Left lung (tissue), 1 donor: ENCODE measurements around the genes ZNF81 and ZNF182.

DNA sequence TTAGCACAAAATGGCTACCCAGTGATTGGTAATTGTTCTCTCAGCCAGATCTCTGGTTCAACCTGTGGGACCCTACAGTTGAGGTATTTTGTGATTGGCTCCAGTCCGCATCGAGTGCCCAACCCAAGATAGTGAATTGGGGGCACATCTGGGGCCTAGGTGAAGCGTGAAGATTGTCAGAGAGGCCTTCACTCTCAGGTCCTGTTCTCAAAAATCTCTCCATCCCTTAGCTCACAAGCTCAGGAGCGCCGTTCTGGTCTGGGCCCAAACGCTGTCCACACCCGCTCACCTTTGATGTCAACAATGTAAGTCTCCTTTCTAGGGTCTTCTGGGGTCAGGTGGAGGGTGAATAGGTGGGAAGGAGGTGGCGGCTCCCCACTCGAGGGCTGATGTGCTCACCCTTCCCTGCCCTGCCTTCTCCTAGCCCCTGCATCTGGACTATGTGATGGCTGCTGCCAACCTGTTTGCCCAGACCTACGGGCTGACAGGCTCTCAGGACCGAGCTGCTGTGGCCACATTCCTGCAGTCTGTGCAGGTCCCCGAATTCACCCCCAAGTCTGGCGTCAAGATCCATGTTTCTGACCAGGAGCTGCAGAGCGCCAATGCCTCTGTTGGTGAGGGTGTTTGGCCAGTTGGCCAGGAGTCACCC lies 7.7 kb upstream of the CDK16 start:
- PRO-cap: no peak

GRCh38 chrX:47380165-47380660 lies 9.8 kb downstream of the ZNF157 start:
- PRO-cap: no peak

DNA sequence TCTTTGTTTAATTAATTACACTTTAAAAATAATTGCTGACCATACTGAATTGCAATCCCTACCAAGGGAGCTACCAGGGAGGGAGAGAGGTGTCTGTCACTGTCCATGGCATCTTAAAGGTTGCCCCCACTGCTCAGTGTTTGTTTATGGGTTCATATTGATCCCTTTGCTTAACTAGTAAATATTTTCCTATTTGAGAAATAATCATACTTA lies 6.2 kb upstream of the ARAF start:
- PRO-cap: no peak

GRCh38 chrX:47558441-47558897 lies 2.5 kb upstream of the ARAF start:
- PRO-cap: no peak

DNA sequence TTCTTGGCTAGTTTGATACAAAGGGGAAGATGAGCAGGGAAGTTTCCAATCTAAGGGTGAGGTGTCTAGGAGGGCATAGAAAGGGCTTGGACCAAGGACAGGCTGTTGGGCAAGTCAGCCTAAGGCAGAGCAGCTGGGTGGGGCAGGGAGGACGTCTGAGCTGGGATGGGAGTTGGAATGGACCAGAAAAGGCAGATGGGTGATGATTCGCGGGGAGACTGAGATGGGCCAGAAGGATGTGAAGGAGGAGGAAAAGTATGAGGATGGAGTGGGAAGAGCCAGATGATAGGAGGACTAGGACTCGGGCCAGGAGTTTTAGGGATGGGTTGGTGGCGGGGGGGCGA lies 9.0 kb upstream of the TIMP1 start:
- PRO-cap: no peak

- PRO-cap: no peak
Observed at GRCh38 chrX:47649175-47649738, 1.1 kb downstream of the ELK1 start.

DNA sequence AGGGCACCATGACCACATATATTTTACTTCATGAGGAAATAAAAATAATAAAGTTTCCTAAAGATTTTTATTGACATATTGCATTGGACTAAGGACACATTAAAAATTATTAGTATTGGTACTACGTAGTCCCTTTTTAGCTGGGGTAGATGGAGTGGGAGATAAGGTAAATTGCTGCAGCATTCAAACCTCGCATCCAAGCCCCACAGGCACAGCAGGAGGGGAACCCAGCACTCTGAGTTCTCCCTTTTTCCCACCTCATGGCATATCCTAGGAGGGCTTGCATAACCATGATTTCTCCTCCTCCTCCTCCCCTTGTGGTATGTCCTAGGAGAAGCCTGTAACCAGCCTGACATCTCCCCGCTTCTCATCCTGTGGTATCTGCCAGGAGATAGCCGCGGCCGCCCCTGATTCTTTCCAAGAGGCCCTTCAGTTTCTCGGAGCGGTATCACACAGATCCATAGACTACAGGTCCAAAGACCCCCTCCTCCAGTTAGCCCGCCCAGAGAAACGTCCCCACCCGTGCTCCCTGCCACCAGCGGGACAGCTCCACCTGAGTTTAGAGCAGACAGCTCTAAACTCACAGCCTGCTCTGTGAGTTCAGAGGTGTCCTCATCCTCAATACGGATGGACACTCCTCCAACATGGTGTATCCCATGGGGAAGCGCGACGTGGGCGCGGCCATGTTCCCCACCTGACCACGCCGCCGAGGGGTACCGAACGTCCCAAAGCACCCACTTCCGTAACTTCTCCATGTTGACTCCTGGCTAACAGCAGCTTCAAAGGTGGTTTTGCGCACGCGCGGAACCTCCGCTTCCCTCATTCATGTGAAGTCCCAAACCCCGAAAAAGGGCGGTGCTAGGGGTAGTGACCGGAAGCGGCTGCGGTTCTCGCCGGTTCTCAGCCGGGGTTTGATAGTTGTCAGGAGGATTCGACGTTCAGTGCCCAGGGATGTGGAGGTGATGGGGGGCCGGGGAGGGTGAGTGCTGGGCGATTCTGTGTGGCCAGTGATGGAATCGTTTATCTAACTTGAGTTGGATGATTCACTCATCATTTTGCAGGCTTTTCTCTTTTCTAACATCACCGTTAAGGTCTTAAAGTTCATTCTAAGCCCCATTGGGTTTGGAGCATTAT lies at the start of gene ZNF81:
ZNF81 (plus strand) TSS at position 874 of the 1,134 bp plus-strand sequence.
- PRO-cap: bidirectional peak, plus-strand start at position 370 of the sequence, minus-strand start at position 260 of the sequence; bidirectional peak, plus-strand start at position 917 of the sequence, minus-strand start at position 765 of the sequence

- PRO-cap: no peak
Observed at GRCh38 chrX:47862644-47863105, 26.0 kb downstream of the ZNF81 start.

DNA sequence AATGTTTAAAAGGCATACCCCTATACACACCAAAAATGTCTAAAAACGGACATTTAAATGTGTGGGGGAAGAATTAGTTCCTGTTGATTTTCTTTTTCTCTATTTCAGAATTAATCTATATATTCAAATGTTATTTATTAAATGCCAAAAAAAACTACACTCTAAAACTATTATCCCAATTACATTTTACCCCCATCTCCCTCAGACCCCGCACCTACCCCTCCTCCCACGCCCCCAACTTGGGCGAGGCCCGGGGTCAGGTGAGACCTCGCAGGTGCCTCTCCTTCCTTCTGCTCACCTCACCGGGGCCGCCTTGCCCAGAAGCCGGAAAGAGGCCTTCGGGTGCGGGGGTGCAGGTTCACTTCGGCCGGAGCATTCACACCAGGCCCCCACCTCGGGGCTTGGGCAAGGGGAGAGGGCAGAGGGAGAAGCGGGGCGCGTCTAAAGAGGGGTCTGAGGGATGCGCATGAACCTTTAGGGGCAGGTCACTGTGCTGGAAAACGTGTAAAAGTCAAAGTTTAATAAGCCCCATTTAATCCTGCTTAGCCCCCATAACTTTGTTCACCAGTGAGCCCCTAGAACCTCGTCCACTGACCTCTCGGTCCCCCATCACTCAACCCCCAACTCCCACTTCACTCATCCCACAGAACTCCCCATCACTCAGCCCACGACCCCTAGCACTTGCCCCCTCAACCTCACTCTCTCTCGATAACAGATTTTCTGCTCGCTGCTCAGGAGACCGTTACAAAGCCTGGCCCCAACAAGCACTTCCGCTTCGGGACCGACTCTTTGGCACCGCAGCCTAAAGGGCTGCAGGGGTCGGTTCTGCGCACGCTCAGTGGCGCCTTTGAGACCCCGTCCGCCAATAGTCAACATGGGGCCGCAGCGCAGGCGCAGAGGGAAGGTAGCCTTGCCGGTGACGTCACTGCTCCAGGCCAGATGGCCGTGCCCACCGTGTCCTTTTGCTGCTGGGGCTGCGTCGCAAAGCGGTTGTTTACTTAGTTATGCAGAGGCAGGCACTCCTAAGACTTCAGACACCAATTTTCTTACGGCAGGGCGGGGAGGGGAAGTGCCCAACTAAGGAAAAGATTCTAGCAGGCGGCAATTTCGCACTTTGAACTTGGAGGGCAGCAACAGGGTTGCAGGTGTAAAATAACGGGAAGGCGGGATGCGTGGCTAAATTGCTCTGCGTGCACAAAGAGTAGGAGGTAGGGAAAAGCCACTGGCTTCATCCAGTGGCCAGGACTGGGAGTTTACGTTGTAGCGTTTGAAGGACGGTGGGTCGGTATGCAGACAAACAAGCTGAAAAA lies at the start of gene ZNF182:
ZNF182 (minus strand) TSS at position 780 of the 1,310 bp plus-strand sequence.
- PRO-cap: unidirectional peak, plus-strand start at position 320 of the sequence; bidirectional peak, plus-strand start at position 933 of the sequence, minus-strand start at position 780 of the sequence

DNA sequence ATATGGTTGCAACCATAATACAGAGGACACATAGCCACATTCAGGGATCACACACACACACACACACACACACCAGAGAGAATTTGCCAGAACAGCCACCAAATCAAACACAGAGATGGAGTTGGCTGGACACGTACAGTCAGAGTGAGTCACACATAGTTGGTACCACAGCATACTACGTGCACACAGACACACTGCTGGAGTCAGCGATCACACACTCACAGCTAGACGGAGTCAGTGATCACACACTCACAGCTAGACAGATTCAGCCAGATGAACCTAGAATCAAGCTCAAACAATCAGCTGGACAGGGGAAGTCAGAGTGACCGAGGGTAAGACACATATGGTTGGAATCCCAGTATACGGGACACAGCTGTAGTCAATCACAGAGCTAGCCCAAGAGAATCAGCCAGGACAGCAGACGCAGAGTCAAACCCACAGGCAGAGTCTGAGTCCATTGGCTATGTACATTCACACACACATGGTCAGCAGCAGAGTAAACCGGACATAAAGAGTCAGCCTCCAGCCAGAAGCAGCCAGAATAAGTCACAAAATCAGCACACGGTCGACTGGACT lies 4.7 kb downstream of the SLC38A5 start:
- PRO-cap: unidirectional peak, plus-strand start at position 539 of the sequence

GRCh38 chrX:48648454-48648783 lies 35.2 kb upstream of the WAS start:
- PRO-cap: no peak

DNA sequence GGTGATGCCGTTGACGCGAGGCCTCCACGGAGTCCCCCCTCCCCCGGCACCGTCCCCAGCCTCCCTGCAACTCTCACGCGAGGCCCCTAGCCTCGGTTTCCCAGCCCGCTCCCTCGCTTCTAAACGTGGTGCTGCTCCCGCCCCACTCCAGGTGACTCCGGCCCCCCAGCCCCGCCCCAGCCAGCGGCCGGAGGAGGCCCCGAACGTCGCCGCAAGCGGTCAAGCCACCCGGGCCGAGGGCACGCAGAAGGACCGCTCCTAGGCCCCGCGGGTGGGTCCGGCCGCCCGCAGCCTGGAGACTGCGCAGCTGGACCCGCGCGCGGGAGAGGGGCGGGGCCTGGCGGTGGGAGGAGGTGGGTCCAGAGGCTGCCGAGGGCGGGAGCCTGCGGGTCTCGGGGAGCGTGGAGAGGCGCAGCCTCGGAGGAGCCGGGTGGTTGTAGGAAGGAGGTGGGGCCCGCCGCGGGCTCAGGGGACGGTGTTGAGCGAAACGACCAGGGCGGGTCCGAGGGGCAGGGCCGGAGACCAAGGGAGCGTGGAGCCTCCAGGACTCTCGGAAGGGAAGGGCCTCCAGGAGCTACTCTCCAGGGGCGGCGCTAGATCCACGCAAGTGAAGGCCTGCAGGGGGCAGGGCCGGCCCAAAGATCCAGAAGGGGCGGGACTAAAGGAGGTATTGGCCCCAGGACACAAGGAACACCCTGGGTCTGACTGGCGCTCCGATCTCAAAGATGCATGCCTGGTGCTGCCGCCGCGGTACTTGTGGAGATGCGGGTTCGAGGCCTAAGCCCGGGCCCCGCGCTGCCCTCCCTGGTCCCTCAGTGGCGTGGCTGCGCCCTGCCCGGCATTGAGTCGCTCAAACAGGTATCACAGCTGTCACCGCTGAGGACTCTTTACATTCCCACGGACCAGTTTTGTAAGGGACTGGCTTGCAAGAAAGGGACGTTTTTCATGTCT lies 6.1 kb downstream of the TIMM17B start:
- PRO-cap: bidirectional peak, plus-strand start at position 378 of the sequence, minus-strand start at position 294 of the sequence

- PRO-cap: no peak
Observed at GRCh38 chrX:48902670-48903333, 5.1 kb downstream of the PQBP1 start.

- PRO-cap: no peak
Observed at GRCh38 chrX:48934457-48935241, 15.8 kb upstream of the PIM2 start.

DNA sequence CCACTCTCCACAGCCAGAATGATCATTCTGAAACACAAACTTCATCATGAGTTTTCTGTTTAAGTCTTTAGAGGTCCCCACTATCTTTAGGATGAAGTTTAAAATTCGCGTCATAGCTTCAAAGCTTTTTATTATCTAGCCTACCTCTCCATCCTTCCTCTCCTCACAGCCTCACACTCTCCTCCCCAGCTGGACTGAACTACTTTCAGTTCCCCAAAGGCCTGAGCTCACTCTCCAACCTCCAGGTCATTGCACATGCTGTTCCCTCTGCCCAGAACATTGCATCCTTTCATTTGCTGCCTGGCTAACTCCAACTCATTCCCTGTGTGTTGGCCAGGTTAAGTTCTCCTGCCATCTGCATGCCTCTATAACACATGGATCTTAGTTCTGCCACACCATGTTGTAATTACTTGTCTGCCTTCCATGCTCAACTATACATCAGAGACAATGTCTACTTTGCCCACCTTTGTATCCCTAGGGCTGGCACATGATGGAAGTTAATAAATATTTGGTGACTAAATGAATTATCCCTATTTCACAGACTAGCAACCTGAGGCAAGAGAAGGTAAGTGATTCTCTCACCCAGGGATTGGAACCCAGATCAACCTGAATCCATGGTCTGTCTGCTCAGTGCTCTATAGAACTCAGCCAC lies 3.0 kb upstream of the OTUD5 start:
- PRO-cap: no peak

- PRO-cap: bidirectional peak, plus-strand start at chrX:49041956, minus-strand start at chrX:49041899; unidirectional peak, minus-strand start at chrX:49042684
Observed at GRCh38 chrX:49041693-49042762, 1.1 kb downstream of the TFE3 start.

GRCh38 chrX:49117525-49118027 lies 6.0 kb downstream of the GPKOW start:
- PRO-cap: no peak

DNA sequence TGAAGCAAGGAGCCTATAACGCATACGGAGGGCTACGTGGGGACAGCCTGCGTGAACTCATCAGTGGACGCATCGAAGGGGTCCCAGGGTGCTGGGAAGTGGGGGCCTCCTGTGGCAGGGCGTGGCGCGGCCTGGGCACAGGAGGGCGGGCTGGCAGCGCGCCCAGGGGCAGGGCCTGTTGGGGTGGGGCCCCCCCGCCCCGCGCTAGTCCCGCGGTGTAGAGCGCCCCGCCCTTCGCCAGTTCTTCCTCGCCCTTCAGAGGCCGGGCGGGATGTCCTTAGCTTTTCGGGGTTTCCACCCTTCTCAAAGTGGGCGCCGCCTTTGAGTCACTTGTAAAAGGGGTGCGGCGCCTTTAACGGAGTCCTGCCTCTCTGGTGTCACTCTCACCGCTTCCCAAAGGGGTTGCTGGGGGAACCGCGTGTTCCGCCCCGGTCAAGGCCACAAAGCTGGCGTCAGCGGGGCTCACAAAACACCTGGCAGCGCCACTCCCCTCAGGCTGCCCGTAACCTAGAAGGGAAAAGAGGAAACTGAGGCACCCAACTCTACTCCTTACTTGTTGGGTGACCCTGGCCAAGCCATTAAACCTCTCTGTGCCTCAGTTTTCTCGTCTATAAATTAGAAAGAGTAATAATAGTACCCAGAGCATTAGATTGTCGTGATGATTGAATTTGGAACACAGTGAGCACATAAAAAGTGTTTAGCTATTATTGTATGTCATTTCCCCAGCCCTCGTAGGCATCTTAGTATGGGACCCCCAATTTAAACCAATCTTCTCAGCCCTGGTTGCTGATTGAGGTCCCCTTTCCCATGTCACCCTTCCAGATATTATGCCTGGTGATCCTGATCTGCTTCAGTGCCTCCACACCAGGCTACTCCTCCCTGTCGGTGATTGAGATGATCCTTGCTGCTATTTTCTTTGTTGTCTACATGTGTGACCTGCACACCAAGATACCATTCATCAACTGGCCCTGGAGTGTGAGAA lies 900 bp downstream of the PLP2 start:
- PRO-cap: bidirectional peak, plus-strand start at position 391 of the sequence, minus-strand start at position 305 of the sequence

GRCh38 chrX:49175535-49176281 lies 4.0 kb downstream of the PLP2 start:
- PRO-cap: no peak

- PRO-cap: bidirectional peak, plus-strand start at chrX:49269391, minus-strand start at chrX:49269113
Observed at GRCh38 chrX:49268719-49269519, 674 bp upstream of the PPP1R3F start.